OVCAR3 (cell line): ENCODE data around the genes LPGAT1, INTS7 and ATF3.

- RRBS = no CpG with 5 or more reads among the region's 15 CpGs
Observed at GRCh38 chr1:209823030-209824414, 4.2 kb upstream of the UTP25 start.

GRCh38 chr1:209873366-209874043 lies 45.7 kb downstream of the UTP25 start:
- RRBS = no CpG with 5 or more reads among the region's 4 CpGs

GRCh38 chr1:210505882-210506102 lies 177.1 kb downstream of the HHAT start:
- RRBS = no CpG with 5 or more reads among the region's 3 CpGs

GRCh38 chr1:211259633-211260208 lies 555 bp downstream of the RCOR3 start:
- RRBS = 4% methylated on average over 9 of the region's 42 CpGs

- RRBS = no CpG with 5 or more reads among the region's 3 CpGs
Observed at GRCh38 chr1:211312570-211312946, 14.1 kb upstream of the TRAF5 start.

DNA sequence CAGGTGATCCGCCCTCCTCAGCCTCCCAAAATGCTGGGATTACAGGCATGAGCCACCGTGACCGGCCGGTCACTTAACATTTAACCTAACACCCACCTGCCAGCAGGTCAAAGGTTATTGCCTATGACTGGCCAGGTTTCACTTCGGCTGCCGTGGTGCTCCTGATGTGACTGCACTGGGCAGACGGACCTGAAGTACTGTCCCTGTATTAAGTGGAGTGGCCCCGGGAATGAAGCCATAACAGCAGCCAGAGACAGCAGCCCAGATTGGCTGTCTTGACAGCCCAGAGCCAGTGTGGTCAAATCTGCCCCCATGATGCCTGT lies 24.4 kb upstream of the RD3 start:
- RRBS = no CpG with 5 or more reads among the region's 8 CpGs

DNA sequence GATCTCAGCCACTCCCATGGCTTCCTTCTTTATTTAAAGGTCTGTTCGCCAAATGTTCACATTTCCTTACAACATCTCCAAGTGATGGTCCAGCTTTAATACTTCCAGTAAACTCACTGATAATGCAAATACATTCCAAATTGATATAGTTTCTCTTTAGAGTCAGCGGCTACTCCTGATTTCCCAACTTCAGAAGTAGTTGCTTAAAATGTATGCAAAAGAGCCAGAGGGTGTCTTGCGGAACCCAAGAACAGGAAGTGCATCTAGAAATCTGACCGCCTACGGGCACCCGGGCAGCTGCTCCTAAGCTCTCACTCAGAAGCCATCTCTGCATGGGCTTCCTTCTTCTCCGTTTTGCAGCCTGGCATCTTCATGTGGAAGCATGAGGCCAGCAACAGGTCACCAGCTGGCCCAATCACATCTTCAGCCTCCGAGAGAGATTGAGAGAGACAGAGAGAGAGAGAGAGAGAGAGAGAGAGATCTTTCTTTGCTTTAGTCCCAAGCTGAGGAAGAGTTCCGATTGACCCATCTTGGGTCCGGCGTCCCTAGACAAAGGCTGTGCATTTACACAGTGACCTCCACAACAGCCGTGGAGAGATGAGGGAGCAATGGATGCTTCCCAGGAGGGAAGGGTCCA lies 28.0 kb upstream of the SLC30A1 start:
- RRBS = no CpG with 5 or more reads among the region's 12 CpGs

GRCh38 chr1:211611118-211611685 lies 32.2 kb upstream of the SLC30A1 start:
- RRBS = no CpG with 5 or more reads among the region's 8 CpGs

GRCh38 chr1:211742727-211743463 lies 67.5 kb upstream of the NEK2 start:
- RRBS = no CpG with 5 or more reads among the region's 3 CpGs

GRCh38 chr1:211829956-211831204 lies at the start of gene LPGAT1:
Gene LPGAT1 (minus strand): TSS chr1:211830763.
- RRBS = 3% methylated on average over 44 of the region's 135 CpGs

DNA sequence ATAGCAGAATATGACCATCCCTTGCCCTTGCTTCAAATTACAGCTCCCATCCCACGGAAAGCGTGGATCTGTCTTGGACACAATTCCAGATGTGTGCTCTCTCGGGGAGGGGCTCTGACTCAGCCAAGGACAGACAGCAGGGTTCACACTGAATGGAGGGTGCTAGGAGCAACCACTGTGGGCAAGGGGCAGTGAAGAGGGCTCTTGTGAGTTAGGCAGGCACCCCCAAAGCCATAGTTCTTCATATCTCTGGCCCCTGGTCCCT lies 80.6 kb upstream of the LPGAT1 start:
- RRBS = no CpG with 5 or more reads among the region's 3 CpGs

- RRBS = no CpG with 5 or more reads among the region's 8 CpGs
Observed at GRCh38 chr1:211919984-211920500, 89.5 kb upstream of the LPGAT1 start.

DNA sequence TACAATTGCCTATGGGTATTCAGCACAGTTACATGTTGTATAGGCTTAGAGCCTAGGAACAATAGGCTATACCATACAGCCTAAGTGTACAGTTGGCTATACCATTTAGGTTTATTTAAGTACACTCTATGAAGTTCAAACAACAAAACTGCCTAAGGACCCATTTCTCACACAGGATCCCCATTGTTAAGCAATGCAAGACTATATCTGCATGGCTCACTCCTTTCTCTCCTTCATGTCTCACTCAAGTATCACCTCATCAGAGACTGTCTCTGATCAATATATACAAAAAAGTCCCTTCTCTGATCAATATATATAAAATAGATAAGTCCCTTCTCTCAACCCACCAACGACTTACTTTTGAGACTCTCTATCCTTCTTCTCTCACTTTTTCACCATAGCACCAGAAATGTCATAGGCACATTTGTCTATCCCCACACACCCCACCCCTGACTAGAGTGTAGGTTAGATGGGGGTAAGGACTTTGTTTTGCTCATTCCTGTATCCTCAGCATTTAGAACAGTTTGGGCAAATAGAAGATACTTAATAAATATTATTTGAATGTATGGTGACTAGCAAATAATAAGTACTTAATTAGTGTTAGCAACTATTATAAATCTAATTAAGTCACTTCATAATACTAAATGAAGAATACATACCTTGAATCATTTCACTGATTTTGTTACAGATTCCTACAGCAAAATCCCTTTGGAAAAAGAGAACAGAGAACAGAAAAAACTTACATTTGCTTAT lies 24.5 kb downstream of the INTS7 start:
- RRBS = no CpG with 5 or more reads among the region's 1 CpG

- RRBS = 4% methylated on average over 10 of the region's 73 CpGs
Observed at GRCh38 chr1:212035057-212036158, at the start of gene INTS7. Gene INTS7 (minus strand): TSS chr1:212035557.

DNA sequence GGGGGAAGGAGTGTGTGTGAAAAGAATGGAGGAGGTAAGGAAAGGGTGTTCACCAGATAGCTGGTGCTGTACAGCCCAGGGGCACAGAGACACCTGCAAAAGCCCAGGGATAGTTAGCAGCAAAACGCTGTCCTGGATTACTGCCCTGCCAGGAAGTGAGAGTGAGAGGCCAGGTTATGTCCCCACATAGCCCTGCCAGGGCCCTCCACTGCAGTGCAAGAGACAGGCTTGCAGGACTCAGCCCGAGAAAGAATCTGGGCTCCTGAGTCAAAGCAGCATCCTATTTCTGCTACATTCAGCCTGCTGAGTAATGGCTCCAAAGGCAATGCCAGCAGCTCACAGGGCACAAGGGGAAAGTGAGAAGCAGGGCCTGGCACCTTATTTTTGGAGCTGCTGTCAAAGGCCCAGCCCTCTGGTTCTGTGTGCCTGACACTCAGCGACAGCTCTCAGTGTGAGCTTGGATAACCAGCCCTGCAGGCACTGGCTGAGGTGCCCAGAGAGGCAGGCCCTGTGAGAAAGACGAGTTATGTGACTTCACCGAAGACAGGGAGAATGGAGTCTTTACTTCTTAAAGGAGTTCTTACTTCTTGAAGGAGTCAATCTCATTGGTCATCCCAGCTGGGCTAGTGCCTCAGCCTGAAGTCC lies 83.9 kb downstream of the DTL start:
- RRBS = no CpG with 5 or more reads among the region's 5 CpGs

DNA sequence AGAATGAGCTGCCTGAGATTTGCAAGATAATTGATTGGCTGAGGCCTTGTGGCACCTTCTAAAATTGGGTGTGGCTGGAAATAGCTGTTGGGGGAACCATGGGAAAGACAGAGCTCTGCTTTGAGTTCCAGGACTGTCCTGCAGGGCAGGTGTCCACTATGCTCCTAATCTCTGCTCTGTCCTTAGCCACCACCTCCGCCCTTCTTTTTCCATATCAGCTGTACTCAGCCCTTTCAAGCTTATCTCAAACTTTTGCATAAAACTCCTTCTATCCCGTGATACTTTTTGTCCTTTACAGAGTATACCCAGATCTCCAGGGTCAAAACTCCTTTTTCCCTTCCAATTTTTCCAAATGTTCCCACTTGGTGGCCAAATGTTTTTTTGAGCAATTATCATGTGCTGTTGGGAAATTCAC lies 23.7 kb upstream of the PPP2R5A start:
- RRBS = no CpG with 5 or more reads among the region's 2 CpGs

GRCh38 chr1:212309391-212309779 lies 24.2 kb downstream of the PPP2R5A start:
- RRBS = no CpG with 5 or more reads among the region's 9 CpGs

DNA sequence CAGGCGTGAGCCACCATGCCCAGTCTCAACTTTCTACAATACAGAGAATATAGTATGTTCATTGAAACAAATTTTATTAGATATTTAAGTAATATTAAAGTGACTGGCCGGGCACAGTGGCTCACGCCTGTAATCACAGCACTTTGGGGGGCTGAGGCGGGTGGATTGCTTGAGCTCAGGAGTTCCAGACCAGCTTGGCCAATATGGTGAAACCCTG lies 51.5 kb downstream of the PACC1 start:
- RRBS = no CpG with 5 or more reads among the region's 4 CpGs

- RRBS = 4% methylated on average over 21 of the region's 115 CpGs
Observed at GRCh38 chr1:212608622-212609693, at the start of gene ATF3. Gene ATF3 (plus strand): TSS chr1:212608761.

- RRBS = no CpG with 5 or more reads among the region's 3 CpGs
Observed at GRCh38 chr1:212657847-212658109, 33.5 kb downstream of the GARIN4 start.